Epithelial cell of proximal tubule (primary cell): ENCODE results near the genes TCP11L2 and CRY1.

DNA sequence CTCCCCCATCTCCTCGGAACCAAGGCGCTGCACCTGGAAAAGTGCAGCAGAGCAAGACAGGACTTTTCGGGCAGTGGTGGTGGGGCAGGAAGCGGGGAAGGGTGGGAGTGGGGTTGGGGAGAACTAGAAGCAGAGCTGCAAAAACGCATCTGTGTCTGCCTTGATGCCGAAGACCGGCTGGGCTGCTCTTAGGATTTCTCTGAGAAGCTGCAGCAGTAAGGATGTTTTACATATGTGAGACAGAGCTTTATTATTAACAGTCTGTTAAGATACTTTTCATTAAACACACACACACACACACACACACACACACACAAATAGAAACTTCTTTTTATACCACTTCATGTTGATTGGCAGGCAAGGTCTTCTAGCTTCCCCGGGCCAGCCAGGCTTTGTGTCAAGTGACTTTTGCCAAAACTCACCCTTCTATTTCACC is 836 bp downstream of the C12orf75 start:
- RAMPAGE, long total RNA, result no peak
- RRBS, result no CpG with 5 or more reads among the region's 8 CpGs

GRCh38 chr12:105466500-105467197 is 136.2 kb downstream of the C12orf75 start:
- RAMPAGE, long total RNA, result no peak
- RRBS, result no CpG with 5 or more reads among the region's 9 CpGs

GRCh38 chr12:106037883-106038318 is 100.9 kb downstream of the NUAK1 start:
- RAMPAGE, long total RNA, result no peak
- RRBS, result no CpG with 5 or more reads among the region's 3 CpGs

DNA sequence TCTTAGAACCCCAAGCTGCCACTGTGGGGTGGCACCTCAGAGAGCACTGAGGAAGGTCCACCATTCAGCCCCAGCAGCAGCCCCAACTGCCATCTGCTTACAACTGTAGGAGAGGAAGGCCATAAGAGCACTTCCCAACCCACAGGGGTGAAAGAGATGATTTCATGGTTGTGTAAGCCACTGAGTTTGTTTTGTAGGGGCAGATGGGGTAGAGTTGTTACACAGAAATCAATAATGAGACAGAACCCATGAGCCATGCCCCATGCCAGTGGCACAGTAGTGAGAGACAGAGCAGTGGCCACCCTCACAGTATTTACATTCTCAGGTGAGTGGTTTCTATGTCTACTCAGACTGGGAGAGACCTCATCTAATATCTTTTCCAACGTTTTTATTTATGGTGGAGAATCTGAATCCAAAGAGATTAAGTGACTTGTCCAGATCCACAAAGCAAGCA is 68.6 kb downstream of the NUAK1 start:
- RAMPAGE, long total RNA, result no peak
- RRBS, result no CpG with 5 or more reads among the region's 1 CpG

GRCh38 chr12:106134981-106135630 is 3.6 kb downstream of the NUAK1 start:
- RAMPAGE, long total RNA, result no peak
- RRBS, result no CpG with 5 or more reads among the region's 7 CpGs

GRCh38 chr12:106223958-106224527 is 23.8 kb downstream of the CKAP4 start:
- RAMPAGE, long total RNA, result no peak
- RRBS, result no CpG with 5 or more reads among the region's 6 CpGs

- RAMPAGE, long total RNA, result no peak
- RRBS, result no CpG with 5 or more reads among the region's 2 CpGs
Measured at GRCh38 chr12:106268969-106269499, 21.2 kb upstream of the CKAP4 start.

DNA sequence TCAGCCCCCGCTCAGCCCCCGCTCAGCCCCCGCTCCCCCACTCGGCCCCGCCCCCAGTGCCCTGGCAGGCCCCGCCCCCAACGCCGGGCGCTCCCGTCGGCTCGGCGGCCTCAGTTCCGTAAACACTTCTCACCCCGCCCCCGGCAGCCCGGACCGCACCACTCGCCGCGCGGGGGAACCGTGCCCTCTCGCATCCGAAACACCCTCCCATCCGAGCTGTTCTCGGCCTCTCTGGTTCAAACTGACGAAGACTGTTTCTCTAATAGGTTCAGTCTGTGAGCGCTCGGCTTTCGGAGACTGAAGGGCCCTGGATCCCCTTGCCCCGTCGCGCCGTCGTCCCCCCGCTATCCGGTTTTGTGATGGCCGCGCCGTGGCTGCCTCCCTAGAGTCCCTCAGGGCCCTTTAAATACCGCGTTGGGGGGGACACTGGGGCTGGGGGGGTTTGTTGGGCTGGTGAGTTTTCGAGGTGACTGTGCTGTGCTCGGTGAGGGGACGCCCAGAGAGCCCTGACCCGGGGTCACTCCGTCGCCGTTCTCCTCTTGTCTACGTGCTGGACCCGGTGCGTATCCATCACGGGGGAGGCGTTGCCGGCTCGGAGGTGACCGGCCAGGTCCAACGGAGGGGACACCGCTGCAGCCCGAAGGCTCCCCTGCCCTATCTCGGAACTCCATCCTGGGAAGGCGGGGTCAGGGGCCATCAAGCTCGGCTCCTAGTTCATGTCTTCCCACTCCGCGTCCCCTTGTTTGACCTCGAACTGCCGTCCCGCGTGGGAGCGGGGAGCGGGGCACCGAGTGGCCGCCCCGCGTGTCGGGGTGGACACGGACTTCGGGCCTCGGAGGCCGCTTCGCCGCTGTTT is at the start of gene TCP11L2:
TSS of gene TCP11L2 (plus strand) at position 351 of the 856 bp plus-strand sequence.
- RAMPAGE, long total RNA, result no peak
- RRBS, result under 1% methylated on average over 9 of the region's 83 CpGs

- RAMPAGE, long total RNA, result no peak
- RRBS, result no CpG with 5 or more reads among the region's 2 CpGs
Measured at GRCh38 chr12:106307159-106307616, 4.7 kb downstream of the TCP11L2 start.

DNA sequence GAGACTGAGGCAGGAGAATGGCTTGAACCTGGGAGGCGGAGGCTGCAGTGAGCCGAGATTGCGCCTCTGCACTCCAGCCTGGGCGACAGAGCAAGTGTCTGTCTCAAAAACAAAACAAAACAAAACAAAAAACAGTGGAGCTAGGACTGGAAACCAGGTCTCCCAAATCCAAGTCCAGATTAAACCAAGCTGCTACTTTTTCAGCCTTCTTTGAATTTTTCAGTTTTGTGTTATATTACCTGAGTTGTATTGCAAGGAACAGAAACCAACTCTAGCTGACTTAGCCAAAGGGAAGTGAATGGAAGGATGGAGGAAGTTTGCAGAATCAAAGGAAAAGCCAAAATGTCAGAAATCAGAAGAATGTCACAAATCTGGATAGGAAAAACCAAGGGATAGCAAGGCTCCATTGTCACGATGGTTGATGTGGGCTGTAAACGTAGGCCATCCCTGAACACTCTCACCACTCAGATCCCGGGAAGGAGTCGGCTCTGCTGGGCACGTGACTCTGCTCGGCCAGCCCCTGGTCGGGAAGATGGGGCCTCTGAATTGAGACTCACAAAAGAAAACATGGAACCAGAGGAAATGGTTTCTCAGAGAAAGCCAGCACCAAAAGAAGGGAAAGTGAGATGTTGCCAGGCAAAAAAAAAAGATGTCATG is 26.0 kb downstream of the TCP11L2 start:
- RAMPAGE, long total RNA, result no peak
- RRBS, result no CpG with 5 or more reads among the region's 11 CpGs

- RAMPAGE, long total RNA, result no peak
- RRBS, result no CpG with 5 or more reads among the region's 4 CpGs
Measured at GRCh38 chr12:106360058-106360436, 2.5 kb downstream of the POLR3B start.

GRCh38 chr12:106842338-106843012 is 68.0 kb downstream of the RIC8B start:
- RAMPAGE, long total RNA, result no peak
- RRBS, result no CpG with 5 or more reads among the region's 2 CpGs

GRCh38 chr12:107027392-107028019 is 40.6 kb upstream of the MTERF2 start:
- RAMPAGE, long total RNA, result no peak
- RRBS, result no CpG with 5 or more reads among the region's 3 CpGs

- RAMPAGE, long total RNA, result no peak
- RRBS, result 2% methylated on average over 71 of the region's 104 CpGs
Measured at GRCh38 chr12:107092670-107093734, at the start of gene CRY1. Gene CRY1 (minus strand): TSS chr12:107093549.

DNA sequence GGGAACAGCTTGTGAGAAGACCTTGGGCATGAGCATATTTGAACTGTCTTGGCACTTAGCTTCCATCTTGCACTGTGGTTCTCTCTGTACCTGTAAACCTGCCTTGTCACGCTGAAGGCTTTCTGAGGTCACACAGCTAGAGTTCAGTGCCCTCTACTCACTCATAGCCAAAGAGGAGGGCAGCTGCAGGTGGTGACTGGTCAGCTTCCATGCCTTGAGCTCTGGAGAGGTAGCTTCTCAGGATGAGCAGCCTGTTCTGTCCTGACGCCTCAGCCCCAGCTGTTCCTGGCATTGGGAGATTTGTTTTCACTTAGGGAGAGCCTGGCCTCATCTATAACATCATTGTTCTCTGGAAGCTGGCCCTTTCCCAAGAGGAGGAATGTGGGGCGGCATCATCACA is 30.7 kb downstream of the ABTB3 start:
- RAMPAGE, long total RNA, result no peak
- RRBS, result no CpG with 5 or more reads among the region's 3 CpGs

DNA sequence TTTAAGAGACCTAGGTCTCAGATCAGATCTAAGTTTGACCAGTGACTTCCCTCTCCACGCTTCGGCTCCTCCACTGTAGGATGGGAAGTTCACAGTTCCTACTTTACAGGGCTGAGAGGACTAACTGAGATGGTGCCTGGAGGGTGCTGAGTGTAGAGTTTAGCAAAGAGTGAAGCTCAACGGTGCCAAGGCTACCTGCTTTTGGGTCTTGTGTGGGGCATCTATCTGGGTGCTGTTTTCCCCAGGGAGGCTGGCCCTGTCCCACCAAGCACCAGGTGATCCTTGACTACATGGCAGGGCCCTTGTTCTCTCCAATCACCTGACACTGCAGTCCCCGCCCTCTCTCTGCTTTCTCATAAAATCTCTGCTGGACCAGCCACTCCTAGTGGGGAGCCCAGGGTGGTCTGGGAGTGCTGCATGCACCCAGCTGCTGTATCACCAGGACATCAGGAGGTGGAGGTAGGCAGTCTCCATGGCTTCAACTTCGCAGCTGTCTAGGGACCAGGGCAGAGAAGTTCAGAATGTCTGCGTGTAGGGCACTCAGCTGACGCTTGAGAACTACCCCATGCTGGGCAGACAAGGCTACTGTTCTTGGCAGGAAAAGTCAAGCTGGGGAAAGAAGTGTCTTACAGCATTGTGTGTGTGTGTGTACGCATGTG is 2.4 kb downstream of the WSCD2 start:
- RAMPAGE, long total RNA, result no peak
- RRBS, result no CpG with 5 or more reads among the region's 8 CpGs

DNA sequence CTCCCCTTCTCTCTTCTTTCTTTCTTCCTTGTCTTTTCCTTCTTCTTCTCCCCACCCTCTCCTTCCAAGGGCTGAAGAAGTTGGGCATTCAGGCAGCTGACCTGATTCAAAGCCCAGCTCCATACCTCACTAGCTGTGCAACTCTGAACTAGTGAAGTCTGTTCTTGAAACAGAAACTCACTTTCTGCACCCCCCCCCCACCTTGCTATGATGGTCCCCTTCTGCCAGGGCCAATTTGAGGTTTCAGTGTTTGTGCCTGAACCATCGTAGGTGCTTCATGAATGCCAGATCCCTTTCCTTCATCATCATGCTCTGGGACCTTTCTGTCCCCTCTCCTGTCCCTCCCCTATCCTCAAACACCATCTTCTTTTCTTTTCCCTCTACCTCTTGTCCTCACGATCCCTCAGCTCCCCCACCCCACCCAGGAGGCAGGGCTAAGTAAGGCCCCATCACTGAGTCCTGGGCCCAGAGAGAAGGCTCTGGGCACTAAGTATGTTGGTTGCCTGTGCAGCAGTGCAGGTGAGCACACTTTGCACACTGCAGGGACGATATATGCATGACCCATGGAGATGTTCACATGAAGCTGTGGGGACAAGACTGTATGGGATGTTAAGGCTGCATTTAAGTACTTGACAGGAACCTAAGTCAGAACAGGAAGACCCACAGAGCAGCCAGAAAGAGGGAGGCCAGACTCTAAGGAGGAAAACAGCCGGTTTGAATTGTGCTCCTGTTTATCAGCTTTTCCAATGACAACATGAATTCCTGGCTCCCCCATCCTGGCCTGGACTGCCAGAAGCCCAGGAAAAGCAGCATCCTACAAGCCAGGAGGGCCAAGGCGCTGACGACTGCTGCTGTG is 50.1 kb downstream of the CMKLR1 start:
- RAMPAGE, long total RNA, result no peak
- RRBS, result no CpG with 5 or more reads among the region's 6 CpGs

DNA sequence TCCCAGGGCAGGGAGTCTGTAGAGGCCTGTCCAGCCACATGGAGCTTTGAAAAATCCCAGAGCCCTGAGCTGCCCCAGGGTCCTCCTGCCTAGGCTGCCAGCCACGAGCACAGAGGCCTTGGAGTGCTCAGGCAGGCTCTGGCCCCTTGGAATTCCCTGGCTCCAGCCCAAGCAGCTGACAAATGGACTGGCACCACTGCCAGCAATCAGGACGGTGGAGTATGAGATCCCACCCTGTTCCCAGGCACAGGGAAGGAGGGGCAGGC is 26.3 kb downstream of the CMKLR1 start:
- RAMPAGE, long total RNA, result no peak
- RRBS, result no CpG with 5 or more reads among the region's 2 CpGs

- RAMPAGE, long total RNA, result no peak
- RRBS, result no CpG with 5 or more reads among the region's 5 CpGs
Measured at GRCh38 chr12:108337952-108338440, 1.1 kb downstream of the CMKLR1 start.

DNA sequence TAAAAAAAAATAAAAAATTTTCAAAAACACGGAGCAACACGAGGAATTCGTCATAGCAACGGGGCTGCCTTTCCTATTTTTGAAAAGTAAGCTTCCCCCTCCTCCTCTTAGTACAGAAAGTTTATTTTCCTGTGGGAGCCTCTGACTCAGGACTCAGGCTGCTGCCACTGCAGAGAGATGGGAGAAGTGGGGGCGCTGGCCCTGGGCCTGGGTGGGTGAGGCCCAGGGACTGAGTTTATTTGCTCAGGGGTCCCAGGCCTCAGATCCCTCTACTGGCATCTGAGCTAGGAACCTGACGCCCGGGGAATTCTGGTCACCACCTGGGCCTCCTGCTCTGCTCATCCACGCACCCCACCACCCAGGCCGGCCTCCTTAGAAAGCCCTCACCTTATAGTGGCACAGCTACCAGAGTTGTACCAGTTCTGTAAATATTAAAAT is 10.3 kb upstream of the CMKLR1 start:
- RAMPAGE, long total RNA, result no peak
- RRBS, result no CpG with 5 or more reads among the region's 9 CpGs